Glomerular endothelial cell (primary cell): ENCODE measurements around a stretch of chr1.

DNA sequence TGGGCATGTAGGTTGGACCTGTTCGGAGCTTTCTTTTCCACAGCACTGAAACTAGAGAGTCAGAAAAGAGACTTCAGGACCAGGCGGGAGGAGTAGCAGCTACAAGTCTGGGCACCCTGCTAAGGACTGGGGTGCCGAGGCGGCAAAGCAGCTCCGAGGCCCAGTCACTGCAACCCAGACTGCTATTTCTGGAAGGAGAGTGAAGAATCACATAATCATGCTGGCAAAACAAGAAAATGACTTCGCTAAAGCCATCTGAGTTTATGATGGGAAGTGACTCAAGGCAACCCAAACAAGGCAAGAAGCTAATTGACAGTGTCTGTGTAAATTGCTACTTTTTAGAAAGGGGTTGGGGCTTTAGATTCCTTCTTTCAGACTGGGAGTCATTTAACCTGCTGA, 27.9 kb downstream of the TSHB start:
- RAMPAGE, long total RNA, result no peak

- RAMPAGE, long total RNA, result no peak
Measured at GRCh38 chr1:115067561-115068052, 21.7 kb downstream of the TSPAN2 start.

GRCh38 chr1:115085457-115085723, 3.9 kb downstream of the TSPAN2 start:
- RAMPAGE, long total RNA, result no peak

DNA sequence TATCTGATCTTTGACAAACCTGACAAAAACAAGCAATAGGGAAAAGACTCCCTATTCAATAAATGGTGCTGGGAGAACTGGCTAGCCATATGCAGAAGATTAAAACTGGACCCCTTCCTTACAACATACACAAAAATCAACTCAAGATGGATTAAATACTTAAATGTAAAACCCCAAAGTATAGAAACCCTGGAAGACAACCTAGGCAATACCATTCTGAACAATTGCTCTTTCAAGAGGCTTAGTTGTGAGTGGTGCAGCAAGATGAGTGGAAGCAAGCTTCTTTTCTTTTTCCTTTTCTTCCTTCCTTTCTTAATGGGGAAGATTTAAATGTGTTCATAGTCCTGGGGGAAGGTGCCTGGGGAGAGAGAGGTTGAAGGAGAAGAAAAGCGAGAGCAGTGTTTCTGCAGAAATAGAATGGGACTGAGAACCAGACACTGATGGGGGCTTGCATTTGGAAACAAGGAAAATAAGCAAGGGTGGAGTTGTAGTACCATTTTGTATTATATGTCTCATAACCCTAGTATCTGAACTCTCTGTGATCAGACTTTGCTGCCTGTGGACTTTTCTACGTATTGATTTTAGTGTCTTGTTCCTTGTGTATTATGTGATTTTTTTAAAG, 8.9 kb upstream of the TSPAN2 start:
- RAMPAGE, long total RNA, result no peak

DNA sequence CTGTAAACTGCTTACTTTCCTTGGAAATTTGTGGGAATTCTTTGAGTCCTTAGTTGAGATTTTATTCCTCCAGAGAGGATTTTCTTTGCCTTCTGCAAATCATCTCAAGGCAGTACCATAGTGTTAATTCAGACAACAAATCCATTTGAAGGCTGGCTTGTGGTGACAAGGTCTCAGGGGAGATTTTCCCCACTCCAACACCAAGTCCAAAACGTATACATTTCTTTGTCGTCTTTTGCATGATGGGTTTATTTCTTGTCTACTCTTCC, 9.4 kb upstream of the TSPAN2 start:
- RAMPAGE, long total RNA, result no peak

GRCh38 chr1:115147631-115148581, 58.6 kb upstream of the TSPAN2 start:
- RAMPAGE, long total RNA, result no peak

DNA sequence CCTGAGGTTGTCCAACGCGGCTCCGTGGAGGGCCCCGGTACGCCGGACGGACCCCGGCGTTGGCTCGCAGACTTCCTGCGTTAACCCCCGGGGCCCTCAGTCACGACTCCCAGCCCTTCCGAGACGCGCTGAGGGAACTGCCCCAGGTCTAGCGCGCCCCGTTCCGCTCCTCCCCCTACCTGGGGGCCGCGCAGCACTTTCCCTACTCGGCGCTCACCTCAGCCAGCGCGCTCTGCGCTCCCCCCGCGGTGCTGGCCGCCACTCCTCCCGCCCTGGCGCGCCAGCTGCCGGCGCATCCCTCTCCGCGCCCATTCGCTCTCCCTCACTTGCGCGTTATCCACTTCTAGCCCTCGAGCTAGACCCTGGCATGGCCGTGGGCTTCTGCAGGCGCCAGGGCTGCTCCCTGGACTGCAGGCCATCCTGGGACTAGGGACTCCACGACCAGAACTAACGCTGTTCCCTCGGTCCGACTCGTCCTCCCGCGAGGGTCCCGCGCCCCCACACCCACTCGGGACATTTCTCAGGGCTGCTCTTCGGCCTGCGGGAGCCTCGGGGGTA, 438 bp downstream of the NGF start:
- RAMPAGE, long total RNA, result no peak

GRCh38 chr1:115564132-115564645, 77.6 kb upstream of the VANGL1 start:
- RAMPAGE, long total RNA, result no peak

GRCh38 chr1:115711154-115711836, 57.2 kb downstream of the CASQ2 start:
- RAMPAGE, long total RNA, result no peak

GRCh38 chr1:115767277-115767971, 1.1 kb downstream of the CASQ2 start:
- RAMPAGE, long total RNA, result no peak

GRCh38 chr1:115977038-115977443, 728 bp downstream of the SLC22A15 start:
- RAMPAGE, long total RNA, result no peak

DNA sequence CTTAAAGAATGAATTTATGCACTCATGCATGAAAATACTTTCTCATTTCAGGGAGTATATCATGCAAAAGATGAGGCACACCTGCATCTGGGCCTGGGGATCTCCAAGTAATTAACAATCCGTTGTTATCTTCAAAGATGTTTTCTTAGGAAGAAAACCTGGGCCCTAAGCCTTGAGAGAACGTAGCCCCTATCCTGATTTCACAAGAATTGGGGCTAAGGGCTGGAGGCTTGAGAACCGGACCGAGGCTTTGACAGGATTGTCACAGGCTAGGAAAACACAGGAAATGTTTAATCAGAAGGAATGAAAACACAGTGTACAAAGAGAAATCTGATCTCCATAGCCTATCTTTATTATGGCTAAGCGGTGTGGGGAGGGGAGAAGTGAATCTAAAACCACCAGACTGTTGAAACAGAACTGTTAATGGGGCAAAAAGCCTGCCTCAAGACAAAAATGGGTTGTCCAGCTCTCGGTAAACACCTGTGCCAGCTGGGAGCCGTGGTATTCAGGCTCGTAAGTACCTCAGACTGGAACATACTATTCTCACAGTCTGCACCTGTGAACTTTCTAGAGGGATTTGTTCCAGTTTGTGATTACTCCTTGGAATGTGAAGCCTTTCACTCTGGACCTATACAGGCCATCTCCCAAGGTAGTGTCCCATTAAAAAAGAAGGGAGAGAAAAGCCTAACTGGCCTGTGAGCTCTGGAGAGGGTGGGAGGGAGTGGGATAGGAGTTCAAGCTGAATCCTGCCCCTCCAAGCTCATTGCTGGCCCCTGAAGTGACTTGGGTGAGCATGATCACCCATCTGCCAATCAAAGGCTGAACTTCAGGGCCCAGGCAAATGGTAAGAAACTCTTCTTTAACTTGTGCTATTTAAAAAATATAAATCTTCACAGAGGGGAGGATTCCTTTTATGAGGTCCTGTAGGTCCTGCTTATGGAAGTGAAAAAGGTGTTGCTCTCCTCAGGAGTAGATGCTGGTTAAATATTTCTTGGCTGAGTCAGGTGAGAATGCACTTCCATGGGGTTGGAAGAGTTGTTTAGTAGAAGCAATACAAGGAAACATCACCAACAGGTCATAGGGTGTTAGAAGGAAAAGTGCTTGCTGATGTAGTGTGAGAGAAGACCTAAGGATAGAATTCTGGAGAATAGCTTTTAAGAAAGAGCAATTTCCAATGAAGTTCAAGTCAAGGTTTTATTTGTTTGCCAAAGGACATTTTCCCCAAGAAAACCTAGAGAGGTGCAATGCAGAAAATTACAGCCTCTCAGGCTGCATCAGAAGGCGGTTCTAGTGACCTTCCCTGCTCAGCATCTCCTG, 42.5 kb upstream of the ATP1A1 start:
- RAMPAGE, long total RNA, result no peak

DNA sequence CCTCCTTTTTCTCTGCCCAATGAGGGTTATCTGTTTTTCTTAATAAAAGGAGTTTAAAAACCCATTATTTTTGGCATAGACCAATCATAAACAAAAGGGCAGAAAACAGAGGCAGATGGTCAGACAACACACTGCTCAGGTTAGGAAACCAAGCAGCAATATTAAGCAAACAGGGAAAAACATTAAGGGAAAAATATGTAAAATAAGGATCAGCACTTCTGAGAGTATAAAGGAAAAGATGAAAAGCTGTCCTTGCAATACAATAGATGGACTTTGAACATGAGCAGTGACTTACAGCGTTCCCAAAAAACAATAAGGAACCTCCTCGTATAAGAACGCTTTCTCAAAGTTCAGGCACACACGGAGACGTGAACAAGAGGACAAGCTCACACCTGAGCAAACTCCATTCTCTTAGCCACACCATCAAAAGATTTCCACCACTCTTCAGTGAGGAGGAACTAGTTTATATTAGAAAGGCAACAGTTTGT, 37.3 kb upstream of the ATP1A1 start:
- RAMPAGE, long total RNA, result no peak

DNA sequence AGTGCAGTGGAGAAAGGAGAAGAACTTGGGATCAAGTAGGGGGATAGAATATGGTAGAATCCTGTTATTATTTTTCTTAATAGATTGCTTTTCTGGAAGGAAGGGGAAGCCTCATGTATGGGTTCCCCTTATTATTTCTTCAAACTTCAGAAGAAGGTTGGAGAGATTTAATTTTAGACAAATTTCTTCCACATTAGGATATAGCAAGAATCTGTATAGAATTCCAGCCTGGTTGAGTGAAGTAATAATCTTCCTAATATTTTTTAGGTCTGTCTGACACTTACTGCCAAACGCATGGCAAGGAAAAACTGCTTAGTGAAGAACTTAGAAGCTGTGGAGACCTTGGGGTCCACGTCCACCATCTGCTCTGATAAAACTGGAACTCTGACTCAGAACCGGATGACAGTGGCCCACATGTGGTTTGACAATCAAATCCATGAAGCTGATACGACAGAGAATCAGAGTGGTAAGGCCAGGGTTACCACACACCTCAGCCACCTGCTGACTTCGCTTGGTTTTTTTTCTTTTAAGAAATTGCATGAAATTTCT, 17.0 kb downstream of the ATP1A1 start:
- RAMPAGE, long total RNA, result no peak

- RAMPAGE, long total RNA, result no peak
Measured at GRCh38 chr1:116402345-116403081, 29.5 kb downstream of the ATP1A1 start.

- RAMPAGE, long total RNA, result no peak
Measured at GRCh38 chr1:116404013-116405287, 31.4 kb downstream of the ATP1A1 start.

DNA sequence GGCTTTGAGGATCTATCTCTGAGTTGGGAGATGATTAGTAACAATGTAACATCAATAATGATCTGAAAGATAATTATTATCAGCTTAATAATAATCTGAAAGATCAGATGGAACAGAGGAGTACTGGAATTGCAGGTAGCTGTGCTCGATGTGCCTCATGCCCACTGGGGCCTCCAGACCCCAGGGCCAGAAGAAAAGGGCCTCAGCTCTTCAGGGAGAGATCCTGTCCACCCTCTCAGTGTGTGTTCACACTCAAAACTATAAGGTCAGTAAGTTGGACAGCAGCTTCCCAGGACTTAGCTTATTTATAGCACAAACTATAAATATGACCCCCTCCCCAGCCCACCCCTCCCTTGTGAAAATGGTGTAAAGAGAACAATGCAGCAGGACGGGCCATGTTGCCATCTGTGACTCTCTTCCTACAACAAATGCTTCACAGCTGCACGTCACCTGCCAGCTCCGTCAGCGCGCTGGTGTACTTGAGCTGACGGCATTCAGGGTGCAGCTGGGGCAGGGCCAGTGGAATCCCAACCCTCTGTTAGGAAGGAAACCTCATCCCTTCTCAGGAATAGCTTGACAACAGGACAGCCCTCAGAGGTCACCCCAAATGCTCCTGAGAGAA, 84.7 kb downstream of the ATP1A1 start:
- RAMPAGE, long total RNA, result no peak

GRCh38 chr1:116475849-116476327, 94.9 kb downstream of the CD58 start:
- RAMPAGE, long total RNA, result no peak

GRCh38 chr1:116483882-116484331, 86.9 kb downstream of the CD58 start:
- RAMPAGE, long total RNA, result no peak

DNA sequence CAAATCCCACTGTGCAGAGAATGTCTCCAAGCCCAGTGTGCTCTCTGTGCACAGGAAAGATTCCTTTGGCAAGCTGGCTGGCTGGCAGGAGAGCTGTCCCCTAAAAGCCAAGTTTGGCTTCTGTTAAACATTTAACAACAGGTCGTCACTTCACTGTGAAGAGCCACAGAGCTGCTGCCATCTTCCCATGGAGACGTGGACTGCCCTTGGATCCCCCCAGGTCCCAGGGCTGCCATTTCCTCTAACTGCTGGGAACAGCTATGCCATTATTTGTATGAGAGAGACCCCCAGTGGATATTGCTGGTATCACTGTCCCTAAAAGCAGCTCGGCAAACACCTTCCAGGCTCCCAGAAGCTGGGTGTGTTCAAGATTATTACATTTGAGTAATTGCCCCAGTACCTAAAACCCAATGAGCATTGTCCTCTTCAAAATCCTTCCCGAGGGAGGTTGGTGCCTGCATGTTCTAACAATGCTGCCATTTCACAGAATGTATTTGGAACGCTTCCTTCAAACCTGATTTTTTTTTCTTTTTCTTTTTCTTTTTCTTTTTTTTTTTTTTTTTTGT, 71.8 kb downstream of the CD58 start:
- RAMPAGE, long total RNA, result no peak